ENCODE measurements around the gene LGALS8.

DNA sequence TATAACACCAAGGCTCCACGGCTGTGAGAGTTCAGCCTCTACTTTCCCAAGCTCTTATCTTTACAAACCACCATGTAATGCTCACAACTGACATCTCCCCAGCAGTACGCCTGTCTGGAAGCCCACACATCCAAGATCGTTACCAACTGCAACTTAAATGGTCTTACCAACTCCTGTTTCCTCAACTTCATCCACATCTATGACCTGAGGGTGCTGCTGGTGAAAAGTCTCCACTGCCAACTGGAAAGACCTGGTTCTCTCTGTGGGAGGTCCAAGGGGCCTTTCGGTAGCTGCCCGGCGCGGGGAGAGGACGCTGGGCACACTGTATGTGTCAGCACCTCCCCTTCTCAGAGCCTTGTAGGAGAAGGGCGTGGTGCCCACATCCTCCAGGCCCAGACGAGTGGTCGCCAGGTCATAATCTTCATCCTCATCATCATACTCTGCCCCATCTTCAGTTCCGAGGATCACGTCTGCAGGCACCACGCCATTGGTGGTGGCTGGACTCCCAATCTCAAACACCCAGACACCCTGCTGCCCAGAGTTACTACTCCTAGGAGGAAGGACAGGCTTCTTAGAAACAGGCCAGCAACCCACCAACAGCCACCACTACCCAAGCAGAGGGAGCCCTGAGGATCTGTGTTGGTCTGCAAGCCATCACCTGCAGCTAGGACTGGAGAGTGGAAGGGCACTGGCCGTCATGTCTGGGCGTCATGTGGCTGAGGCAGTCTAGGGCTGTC is 23.0 kb downstream of the NID1 start:
- RRBS, result no CpG with 5 or more reads among the region's 16 CpGs

GRCh38 chr1:236063618-236064622 is 970 bp downstream of the NID1 start:
- RRBS, result 2% methylated on average over 15 of the region's 53 CpGs

DNA sequence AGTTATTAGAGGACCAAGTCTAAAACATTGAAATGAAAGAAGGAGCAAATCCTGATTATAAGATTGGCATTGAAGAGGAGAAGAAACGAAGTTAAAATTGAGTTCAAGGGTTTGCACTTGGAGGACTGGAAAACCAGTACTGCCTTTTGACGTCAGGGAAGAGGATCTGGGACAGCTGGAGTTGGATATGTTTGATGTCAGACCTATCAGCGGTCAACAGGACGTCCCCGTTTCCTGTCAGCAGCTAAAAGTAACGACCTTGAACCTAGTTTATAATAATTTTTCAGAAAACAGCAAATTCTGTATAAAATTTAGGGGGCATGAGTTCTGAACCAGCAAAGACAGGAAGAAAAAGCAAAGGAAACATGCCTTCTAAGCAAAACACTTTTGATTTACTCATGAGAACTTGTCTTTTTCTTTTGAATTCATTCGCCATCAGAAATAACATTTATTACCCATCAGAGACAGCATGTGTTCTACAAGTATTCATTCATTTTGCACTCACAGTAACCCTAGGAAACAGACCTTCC is 1.3 kb upstream of the NID1 start:
- RRBS, result no CpG with 5 or more reads among the region's 7 CpGs

DNA sequence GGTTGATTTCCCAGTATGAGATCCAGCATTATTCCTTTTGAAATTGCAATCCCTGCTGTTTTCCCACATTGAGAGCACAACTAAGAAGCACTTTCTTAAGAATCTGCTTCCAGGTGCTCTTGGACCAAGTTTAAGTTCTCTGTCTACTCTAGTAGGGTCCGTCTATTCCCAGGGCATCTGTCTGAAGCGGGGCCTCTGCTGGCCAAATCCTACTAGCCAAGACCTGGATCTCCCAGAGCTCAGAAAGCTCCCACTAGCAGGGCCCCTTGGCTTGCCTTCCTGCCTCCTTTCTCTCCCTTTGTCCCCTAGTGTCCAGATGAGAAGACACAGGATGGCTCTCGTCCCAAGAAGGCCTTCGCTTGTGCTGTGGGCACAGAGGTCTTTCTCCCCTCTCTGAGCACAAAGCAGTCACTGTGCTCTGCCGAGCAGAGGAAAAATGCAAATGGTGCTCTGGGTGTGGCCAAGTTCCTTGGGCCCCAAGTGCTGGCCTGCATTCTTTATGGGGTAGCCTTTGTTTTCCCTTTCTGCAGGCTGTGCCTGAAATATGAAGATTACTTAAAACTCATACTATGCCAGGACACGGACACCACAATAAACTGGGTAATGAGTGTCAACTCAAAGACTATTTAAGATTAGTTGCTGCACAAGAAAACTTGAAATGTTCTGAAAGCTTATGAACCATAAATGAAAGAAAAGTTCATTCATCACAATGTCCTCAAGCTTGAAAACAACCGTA is 13.0 kb upstream of the GPR137B start:
- RRBS, result no CpG with 5 or more reads among the region's 7 CpGs

DNA sequence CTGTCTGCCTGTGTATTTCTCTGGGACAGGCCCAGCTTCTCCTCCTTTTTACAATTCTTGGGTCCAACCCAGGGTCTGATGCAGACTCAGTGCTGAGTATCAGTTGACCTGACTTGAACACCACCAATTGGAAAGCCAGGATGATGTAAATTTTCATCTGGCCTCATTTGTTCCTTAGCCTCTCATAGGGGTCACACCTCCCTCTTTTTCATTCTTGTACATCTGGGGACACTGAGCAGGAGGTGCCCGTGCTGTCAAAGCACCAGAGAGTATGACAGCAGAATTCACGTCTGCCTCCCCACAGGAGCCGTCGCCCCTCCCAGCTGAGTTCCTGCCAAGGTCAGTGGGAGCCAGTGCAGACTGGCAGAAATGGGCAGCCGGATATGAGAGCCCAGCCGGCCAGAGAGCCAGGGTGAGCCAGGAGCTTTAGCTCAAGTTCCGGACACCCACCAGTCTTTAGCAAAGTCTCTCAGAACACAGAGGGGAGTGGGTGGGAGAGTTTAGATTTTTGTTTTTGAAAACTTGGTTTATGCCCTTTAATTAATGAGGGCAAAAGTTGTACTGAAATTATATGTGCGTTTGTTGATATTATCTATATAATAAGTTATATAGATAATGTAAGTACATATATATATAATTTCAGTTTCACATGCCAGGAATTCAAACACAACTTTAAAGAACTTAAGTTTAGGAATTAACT is 21.9 kb downstream of the GPR137B start:
- RRBS, result 84% methylated on average over 1 of the region's 8 CpGs

- RRBS, result no CpG with 5 or more reads among the region's 4 CpGs
These were observed 64.0 kb upstream of the LGALS8 start for GRCh38 chr1:236459839-236460168.

- RRBS, result no CpG with 5 or more reads among the region's 5 CpGs
These were observed 8.2 kb upstream of the LGALS8 start for GRCh38 chr1:236515416-236516090.

DNA sequence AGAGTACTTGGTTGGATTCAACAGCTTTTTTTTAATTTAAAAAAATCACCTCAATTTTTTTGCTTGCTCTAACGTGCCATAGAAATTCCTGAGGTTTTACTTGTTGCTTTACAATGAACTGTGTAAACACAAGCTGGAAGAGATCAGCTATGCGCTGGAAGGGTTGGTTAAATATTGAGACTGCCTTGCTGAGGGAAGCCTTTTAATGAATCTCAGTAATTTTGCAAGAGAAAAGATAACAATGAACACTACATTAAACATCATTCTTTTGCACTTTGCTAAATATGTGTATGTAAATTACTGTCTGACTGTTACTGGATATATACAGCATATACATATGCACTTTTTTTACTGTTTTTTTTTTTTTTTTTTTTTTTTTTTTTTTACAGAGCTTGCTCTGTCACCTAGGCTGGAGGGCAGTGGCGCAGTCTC is 6.5 kb upstream of the LGALS8 start:
- RRBS, result no CpG with 5 or more reads among the region's 3 CpGs

DNA sequence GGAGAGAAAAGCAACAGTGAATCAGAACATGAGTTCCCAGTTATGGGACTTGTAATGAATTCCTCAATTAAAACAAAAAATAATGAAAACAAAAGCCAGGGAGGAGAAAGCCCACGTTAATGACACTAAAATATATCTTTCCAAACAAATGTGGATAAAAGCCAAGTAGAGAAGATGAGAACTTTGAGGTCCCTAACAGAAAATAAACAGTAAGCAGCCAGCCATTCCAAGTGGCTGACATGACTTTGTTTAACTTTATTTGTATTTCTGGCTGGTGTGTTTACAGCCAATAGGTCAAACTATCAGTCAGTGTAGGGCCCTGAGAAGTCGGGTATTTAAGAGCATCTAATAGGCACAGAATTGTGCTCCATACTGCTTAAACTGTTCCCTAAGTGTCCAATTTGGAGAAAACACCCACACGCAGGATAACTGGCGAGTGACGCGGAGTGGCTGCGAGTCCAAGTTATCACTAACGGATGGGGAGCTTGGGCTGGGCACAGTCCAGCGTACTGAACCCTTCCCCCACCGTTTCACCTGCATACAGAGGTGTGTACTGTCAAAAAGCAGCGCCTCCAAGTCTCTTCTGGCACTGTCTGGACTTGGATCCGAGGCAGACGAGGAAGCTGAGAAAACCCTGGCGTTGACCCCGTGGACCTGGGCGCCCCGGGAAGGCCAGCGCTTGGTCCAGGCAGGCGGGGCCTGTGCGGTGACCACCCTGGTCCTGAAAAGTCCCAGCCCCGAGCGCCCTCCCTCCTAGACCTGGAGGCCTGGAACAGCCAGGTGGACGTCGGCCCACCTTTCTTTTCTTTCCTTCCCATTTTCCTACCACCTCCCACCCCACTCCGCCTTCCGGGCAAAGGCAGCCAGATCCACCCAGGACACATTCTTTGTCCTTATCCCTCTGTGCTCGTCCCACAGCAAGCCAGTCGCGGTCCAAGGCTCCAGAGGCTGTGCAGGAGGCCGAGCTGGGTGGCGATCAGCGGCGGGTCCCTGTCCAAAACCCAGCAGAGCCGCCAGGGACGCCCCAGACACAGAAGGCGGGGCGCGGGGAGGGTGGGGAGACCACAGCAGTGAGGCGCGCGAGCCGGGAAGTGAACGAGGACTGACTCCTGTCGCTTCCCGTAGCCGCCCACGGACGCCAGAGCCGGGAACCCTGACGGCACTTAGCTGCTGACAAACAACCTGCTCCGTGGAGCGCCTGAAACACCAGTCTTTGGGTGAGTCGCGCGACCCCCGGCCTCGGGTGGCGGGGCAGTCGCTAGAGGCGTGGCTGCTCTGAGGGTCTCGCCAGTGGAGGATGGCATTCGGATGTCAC is at the start of gene LGALS8:
Gene LGALS8 (plus strand): TSS at position 1,138 of the 1,315 bp plus-strand sequence.
- RRBS, result 1% methylated on average over 13 of the region's 62 CpGs

- RRBS, result 2% methylated on average over 6 of the region's 14 CpGs
These were observed 305 bp downstream of the LGALS8 start for GRCh38 chr1:236524160-236524413.

DNA sequence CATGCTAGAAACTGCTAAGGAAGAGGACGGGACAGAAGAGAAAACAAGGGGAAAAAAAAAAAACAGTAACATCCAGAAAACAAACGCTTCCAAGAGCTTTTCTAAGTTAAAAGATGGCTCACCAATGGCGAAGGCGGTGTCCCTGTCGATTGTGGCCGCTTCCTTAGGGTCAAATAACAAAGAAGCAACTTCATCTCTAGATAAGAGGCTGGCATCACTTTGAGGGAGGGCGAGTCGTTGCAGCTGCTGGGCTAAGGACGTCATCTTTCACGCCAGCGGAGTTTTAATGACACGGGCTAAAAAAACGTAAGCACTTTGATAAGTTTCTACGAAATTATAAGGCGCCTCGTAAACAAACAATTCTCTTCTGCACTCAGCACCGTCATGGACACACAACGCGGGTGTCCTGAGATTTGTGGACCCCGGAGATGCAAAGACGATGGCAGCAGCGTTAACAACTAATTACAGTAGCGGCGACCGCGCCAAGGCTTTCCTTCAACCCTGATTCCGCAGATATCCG is 424 bp downstream of the HEATR1 start:
- RRBS, result 2% methylated on average over 5 of the region's 28 CpGs

- RRBS, result no CpG with 5 or more reads among the region's 28 CpGs
These were observed 6.7 kb downstream of the MT1HL1 start for GRCh38 chr1:236997164-236998400.

- RRBS, result no CpG with 5 or more reads among the region's 1 CpG
These were observed 194.9 kb downstream of the ZP4 start for GRCh38 chr1:237695796-237696335.

DNA sequence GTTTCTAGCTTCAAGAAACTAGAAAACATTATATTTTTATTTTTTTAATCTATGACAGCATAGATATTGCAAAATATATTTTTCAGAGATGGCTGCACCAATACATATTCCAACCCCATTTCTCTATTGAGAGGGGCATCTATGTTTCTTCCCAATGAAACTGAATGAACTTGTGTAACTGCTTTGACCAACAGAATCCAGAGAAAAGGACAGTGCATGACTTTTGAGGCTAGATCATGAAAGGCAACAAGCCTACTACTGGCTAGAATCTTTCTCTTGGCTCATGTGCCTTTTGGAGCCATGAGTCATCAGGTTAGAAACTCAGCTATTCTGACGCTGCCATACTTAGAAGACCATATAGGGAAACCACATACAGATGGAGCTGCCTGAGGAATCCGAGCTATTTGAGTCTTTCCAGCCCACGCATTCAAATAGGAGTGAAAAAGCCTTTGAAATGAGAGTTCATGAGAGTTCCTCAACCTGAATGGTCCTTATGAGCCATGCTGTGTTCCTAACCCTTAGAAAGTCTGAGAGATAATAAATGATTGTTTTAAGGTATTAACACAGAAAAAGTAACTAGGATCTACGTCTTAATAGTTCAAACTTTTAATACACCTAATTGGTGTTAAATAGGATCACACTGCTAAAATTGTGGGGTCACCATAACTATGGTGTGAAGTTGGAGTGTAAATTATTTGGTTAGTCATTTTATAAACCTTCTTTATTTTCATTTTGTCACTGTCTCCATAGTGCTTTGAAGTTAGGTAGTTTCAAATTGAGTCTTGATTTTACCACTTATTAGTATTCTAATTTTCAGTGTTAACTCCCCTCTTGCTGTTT is 738.4 kb upstream of the CHRM3 start:
- RRBS, result no CpG with 5 or more reads among the region's 4 CpGs

GRCh38 chr1:240337758-240338231 is 246.1 kb downstream of the FMN2 start:
- RRBS, result no CpG with 5 or more reads among the region's 5 CpGs

GRCh38 chr1:240612809-240613083 is 791 bp upstream of the GREM2 start:
- RRBS, result no CpG with 5 or more reads among the region's 6 CpGs

DNA sequence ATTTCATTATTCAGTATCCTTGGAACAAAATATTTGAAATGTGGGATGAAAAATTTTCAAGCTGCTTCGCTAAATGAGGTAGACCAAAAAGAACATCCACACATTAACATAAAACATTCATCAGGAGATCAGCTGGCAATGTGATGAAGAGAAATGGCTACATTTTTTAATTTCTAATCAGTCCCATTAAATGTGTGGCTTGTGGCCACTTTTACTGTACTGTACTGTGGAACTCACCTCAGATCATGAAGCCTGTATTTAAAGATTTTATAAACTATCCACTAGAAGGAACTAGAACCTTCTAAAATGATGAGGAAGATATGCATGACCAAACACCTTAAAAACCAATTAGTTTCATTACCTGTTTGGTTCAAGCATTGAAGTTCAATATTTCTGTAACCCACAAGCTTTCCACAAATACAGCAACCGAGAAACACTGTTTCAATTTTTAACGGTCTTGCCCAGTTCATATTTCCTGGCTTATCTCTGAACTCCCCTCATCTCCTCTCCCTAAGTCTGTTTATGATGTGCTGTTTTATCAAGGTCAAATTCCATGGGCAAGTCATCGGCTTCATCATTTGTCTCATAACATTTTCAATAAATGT is 264.2 kb upstream of the PLD5 start:
- RRBS, result no CpG with 5 or more reads among the region's 4 CpGs

DNA sequence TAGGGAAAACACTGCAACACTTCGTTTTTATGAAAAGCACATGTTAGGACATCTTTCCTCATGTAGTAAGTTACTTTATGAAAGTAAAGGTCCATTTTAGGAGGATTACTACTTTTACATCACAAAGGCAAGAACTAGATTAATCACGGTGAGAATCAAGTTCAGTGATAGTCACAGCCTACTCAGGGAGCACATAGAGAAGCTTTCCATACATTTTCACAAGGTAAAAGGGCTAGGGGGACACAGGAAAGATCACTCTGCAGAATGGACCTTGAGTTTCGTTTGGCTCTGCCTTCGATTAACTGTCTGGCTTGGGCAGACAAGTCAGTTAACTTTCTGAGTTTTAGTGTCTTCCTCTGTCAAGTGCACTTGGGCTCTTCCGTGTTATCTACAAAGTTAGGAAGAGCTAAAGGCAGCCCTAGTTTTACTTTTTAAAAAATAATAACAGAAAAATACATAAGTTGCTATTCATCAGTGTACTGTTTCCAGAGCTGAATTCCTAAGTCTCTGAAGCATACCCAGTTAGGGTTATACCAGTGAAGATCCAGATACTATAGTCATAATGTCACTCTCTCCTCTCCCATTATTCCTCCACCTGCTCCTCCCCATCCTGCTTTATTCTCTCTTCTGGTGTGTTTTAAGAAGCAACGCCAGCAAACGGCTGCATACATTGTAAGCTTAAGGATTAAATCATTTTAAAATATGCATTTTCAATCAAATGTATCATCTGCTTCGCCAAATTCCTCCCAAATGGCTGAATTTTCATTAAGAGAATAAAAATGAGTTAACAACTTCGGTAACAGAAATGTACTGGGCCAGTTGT is 1.7 kb downstream of the CEP170 start:
- RRBS, result no CpG with 5 or more reads among the region's 9 CpGs

- RRBS, result no CpG with 5 or more reads among the region's 1 CpG
These were observed 31.8 kb downstream of the SDCCAG8 start for GRCh38 chr1:243287542-243288129.